ENCODE measurements around the gene CFAP47.

DNA sequence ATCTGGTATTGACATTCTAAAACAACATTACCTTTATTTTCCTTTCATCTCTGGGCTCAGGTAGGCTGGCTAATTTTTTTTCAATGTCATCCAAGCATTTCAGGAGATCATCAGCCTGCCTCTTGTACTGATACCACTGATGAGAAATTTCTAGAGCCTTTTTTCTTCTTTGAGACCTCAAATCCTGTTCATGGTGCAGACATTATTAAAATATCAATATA, 868.3 kb downstream of the DMD start:
- PRO-cap = no peak

DNA sequence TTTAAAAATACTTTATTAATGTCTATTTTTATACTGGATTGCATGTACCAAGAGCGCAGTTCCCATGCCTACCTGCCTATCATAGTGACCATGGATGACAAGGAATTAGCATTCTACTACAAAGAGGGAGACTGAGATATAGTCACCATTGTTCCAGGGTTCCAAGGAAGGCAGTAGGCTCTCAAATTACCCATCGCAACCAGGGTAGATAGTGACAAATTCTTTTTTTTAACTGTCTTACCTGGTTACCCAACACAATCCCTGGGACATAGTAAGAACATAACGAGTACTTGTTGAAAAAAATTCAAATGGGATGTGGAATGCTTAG, 618.0 kb downstream of the DMD start:
- PRO-cap = no peak

GRCh38 chrX:35919418-35920257, at the start of gene CFAP47:
TSS of gene CFAP47 (plus strand) at chrX:35919734.
- PRO-cap = no peak

- PRO-cap = no peak
These were observed 288.1 kb upstream of the FAM47C start for GRCh38 chrX:36720120-36720468.

DNA sequence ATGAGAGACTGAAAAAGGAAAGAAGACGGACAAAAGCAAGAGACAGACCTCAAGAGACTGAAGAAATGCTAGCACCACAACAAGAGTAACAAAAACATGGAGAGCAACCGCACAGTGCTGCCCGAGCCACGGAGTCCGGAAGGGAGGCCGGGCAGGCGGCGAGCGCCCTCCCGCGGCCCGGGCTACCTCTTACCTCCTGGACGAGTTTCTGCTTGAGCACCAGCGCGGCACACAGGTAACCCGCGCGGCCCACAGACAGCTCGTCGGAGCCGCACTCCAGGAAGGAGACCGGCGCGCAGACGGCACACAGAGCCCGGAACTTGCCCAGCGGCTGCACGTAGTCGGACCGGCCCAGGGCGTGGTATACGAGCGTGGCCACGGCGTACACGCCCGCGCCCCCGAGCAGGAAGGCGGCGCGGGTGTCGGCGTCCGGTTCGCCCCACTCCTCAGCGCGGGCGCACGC, 22.8 kb upstream of the FAM47C start:
- PRO-cap = no peak

- PRO-cap = no peak
These were observed 1.8 kb downstream of the CYBB start for GRCh38 chrX:37781237-37782468.

GRCh38 chrX:38336475-38337001, 9.2 kb upstream of the RPGR start:
- PRO-cap = no peak

DNA sequence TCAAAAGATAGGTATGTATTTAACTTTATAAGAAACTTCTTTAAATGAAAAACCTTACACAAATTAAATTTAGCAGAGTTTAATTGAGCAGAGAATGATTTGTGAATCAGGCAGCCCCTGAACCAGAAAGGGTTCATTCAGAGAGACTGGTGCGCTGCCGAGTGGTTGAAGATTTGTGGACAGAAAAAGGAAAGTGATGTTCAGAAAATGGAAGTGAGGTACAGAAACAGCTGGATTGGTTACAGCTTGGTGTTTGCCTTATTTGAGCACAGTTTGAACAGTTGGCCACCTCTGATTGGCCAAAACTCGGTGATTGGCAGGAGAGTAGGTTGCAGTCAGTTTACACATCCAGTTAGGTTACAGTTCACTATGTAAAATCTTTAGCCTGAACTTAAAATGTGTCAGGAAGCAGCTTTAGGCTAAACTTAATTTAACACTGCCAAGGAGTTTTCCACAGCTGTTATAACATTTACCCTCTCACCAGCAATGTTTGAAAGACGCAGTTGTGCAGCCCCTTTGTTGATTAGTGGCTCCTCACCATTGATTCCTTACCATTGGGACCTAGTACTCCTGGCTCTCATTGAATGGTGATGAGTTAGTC, 14.9 kb downstream of the MID1IP1 start:
- PRO-cap = no peak

DNA sequence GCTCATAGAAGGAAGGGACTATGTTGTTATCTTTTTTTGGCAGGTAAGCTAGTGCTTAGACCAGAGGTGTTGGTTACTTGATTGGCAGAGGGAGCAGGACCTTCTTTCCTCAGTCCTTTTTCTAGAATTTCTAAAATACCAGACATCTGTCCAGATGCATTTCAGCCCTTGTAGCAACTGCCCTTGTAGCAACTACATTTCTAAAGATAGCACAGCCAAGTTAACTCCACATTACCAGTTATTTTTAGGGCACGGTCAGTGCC, 62.8 kb downstream of the MID1IP1 start:
- PRO-cap = no peak

- PRO-cap = no peak
These were observed 78.5 kb downstream of the MID1IP1 start for GRCh38 chrX:38879652-38880310.

- PRO-cap = no peak
These were observed 79.2 kb downstream of the MID1IP1 start for GRCh38 chrX:38880384-38880840.

- PRO-cap = unidirectional peak, plus-strand start at chrX:39731132
These were observed 366.9 kb downstream of the BCOR start for GRCh38 chrX:39730798-39731333.

GRCh38 chrX:39816717-39817632, 280.8 kb downstream of the BCOR start:
- PRO-cap = no peak

DNA sequence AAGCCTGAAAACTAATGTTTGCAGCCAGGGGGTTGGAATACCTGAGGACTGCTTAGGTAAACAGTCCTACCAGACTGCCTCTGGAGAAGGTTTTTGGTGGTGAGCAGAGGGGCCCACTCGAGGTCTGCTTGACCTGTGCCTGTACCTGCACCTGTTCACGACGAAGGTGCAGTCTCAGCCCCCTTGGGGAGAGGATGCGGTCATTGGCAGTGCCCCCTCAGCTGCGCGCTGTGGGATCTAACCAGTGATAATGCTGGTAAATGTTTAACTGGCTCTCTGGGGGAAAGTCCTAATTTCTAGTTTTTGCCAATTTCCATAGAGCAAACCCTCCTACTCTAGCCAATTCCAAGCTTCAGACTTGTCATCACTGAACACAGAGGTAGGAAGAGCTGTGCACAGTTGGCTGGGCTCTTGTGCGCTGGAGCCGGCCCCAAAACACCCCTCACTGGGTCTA, 271.0 kb downstream of the BCOR start:
- PRO-cap = no peak

DNA sequence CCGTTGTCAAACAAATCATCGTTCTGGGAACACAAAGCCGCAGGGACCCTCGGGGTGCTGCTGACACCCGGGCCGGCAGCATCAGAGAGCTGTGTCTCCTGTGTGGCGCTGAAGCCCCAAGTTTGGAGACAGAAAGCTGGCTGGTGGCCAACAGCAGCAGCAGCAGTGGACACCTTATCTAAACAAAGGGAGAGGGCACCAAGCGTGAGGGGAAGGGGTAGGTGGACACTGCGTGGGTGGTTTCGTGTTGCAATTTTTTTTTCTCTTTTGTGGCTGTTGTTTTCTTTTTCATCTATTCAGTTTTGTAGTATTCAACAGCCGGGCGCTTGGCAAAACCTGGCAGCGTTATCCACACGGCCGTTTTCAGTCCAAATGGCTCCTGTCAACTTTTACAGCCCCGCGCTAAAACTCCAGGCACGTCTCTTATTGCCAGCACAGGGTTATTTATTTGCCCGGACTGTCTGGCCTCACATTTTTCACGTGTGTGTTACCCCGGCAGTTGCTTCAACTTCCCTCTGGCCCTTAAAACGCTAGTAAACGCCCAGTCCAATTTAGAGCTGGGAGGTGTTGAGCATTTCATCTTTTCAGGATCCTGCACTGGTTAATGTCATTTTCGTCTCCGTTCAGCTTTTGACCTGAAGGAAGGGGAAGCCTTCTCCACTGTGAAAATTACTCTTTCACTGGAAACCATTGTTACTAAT, 192.2 kb downstream of the BCOR start:
- PRO-cap = no peak

GRCh38 chrX:39983642-39984664, 113.8 kb downstream of the BCOR start:
- PRO-cap = no peak

DNA sequence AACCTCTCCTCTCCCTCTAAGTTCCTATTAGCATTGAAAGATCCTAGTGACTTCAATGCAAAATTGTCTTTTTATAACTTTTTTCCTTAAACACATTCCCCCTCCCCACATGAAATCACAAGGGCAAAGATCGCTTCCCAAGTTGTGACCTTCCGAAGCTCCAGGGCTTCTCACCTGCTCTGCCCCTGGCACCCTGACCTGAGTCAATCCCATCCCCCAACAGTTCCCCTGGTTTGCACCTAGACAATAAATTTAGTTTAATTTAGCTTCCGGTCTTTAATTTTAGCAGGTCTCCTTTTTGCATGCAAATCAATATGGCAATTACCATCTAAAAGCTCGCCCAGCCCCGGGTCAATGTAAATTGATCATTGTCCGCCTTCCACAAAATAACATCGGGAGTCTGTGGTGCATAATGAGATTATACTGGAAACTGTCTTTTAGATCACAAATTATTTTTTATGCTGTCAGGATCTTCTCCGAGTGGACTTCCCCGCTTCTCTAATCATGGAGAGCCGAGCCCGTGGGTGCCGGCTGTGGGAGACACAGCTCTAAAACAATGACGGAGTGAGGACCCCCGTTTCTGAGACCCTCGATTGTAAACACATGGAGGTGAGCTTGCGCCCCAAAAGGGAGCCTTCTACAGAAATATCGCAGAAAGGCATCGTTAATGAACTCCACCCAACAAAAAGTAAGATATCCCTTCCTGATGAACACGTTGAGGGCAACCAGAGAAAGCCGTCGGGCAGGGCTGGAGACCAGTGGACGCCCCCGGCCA, 6.7 kb downstream of the BCOR start:
- PRO-cap = no peak

- PRO-cap = no peak
These were observed 909 bp downstream of the BCOR start for GRCh38 chrX:40096962-40097136.

- PRO-cap = no peak
These were observed 1.3 kb upstream of the BCOR start for GRCh38 chrX:40098987-40099459.

- PRO-cap = no peak
These were observed 59.7 kb upstream of the BCOR start for GRCh38 chrX:40157224-40158146.